Epithelial cell of alveolus of lung (primary cell): ENCODE measurements around a stretch of chr7.

- RAMPAGE, long total RNA = no peak
These were observed 131.2 kb downstream of the TPST1 start for GRCh38 chr7:66336325-66336807.

DNA sequence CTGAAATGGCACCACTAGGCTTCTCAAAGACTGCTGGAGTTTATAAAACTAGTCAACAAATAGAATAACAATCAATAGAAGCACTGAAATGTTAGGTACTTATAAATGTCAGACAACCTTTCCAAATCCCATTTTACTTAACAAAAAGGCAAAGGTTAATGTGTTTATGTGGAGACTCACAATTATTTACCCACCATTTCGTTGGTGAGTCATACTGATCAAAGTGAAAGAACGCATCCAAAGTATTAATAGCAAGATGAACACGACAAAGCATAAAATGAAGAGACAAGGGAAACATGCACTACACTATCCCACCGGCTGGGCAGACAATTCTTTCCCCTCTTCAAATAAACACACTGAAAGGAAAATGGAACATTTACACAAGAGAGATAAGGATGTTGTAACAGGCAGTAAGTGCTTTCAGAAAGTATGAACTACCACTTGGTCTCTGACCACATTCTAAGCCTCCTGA lies 189.0 kb upstream of the KCTD7 start:
- RAMPAGE, long total RNA = no peak
- RRBS = no CpG with 5 or more reads among the region's 4 CpGs

GRCh38 chr7:66948808-66949413 lies 27.9 kb downstream of the TMEM248 start:
- RAMPAGE, long total RNA = no peak
- RRBS = no CpG with 5 or more reads among the region's 8 CpGs

GRCh38 chr7:67024703-67025189 lies 28.1 kb downstream of the TYW1 start:
- RAMPAGE, long total RNA = no peak
- RRBS = no CpG with 5 or more reads among the region's 6 CpGs

GRCh38 chr7:67066985-67067530 lies 70.4 kb downstream of the TYW1 start:
- RAMPAGE, long total RNA = no peak
- RRBS = no CpG with 5 or more reads among the region's 9 CpGs

- RAMPAGE, long total RNA = no peak
- RRBS = 55% methylated on average over 1 of the region's 5 CpGs
These were observed 777.6 kb upstream of the AUTS2 start for GRCh38 chr7:68820711-68821033.

DNA sequence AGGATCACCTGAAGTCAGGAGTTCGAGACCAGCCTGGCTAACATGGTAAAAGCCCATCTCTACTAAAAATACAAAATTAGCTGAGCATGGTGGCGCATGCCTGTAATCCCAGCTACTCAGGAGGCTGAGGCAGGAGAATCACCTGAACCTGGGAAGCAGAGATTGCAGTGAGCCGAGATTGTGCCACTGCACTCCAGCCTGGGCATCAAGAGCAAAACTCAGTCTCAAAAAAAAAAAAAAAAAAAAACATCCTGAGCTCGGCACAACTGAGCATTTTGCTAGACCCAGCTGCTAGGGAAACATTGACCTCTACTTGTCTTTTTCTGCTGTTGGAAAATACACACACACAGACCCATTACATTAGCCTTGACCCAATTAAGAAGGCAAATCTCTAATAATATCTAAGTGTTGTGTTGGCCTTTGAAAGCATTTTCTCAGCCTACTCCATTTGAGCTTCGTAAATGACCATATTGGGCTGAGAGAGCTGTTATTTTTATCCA lies 92.4 kb upstream of the AUTS2 start:
- RAMPAGE, long total RNA = no peak
- RRBS = no CpG with 5 or more reads among the region's 5 CpGs

GRCh38 chr7:69599084-69600009 lies 1.1 kb downstream of the AUTS2 start:
- RAMPAGE, long total RNA = no peak
- RRBS = 1% methylated on average over 26 of the region's 86 CpGs

GRCh38 chr7:69941141-69941816 lies 343.0 kb downstream of the AUTS2 start:
- RAMPAGE, long total RNA = no peak
- RRBS = no CpG with 5 or more reads among the region's 7 CpGs

DNA sequence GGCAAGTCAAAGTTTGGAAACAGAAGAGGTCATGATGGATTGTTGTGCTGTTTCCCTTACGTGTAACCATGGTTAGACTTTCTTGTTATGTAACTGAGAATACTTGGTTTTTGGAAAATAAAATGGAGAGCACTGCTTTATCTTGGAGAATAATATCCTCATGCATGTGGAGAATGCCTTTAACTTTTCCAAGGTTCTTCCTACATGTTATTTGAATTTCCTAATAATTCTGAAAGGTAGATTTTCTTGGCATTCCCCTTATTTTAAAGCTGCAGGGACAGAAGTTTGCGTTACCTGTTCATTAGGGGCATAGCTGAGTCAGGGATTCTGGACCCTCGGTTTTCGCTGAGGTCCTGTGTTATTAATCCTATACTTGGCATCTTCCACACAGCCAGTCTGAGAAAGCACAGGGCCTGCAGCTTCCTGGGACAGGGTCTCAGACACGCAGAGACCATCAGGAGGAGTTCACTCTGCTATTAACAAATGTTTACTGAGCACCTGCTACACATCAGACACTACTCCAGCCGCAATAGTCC lies 634.5 kb upstream of the GALNT17 start:
- RAMPAGE, long total RNA = no peak
- RRBS = no CpG with 5 or more reads among the region's 6 CpGs

- RAMPAGE, long total RNA = no peak
- RRBS = no CpG with 5 or more reads among the region's 11 CpGs
These were observed 517.4 kb upstream of the GALNT17 start for GRCh38 chr7:70614536-70615047.

- RAMPAGE, long total RNA = no peak
- RRBS = no CpG with 5 or more reads among the region's 8 CpGs
These were observed 471.5 kb upstream of the GALNT17 start for GRCh38 chr7:70660383-70660859.

DNA sequence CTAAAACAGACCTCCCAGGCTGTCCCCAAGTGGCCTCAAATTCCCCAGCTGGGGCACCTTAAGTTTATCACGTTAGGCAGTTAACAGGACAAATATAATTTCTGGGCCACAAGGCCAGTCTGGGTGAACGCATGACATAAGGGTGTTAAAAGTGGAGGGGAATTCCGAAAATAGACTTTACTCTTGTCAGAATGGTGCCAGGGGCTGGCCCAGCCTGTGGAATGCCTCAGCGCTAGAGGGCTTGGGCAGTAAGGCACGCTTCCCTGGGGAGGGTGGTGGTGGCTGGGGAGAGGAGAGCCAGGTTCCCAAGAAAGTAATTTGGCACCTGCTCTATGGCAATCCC lies 463.4 kb upstream of the GALNT17 start:
- RAMPAGE, long total RNA = no peak
- RRBS = no CpG with 5 or more reads among the region's 5 CpGs

GRCh38 chr7:70679505-70680094 lies 452.3 kb upstream of the GALNT17 start:
- RAMPAGE, long total RNA = no peak
- RRBS = no CpG with 5 or more reads among the region's 5 CpGs

DNA sequence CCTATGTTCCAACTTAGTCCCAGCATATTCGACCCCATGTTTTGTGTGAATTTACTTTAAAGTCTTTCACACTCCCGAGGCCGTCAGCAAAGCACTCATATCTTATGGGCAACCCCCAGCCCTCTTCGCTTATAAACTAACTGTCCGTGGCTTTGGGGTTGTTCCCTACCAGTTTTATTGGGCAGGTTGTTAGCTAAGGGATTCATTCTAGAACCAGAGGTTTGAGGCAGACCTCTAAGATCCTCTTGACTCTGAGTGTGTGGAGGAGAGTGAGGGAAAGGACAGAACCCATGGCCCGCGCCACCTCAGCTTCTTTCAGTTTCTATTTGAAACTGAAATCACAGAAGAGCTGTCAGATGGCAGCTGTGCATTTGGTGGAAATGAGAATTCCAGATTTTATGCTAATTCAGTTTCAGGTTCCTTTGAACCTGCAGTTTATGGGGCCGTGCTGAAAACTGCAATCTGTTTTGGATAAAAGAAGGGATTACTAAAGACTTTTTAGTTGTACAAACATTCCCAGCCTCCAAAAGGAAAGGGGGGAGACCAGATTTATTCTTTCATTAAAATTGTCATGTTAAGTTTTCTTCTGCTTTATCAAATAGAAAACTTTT lies 450.0 kb upstream of the GALNT17 start:
- RAMPAGE, long total RNA = no peak
- RRBS = no CpG with 5 or more reads among the region's 8 CpGs

DNA sequence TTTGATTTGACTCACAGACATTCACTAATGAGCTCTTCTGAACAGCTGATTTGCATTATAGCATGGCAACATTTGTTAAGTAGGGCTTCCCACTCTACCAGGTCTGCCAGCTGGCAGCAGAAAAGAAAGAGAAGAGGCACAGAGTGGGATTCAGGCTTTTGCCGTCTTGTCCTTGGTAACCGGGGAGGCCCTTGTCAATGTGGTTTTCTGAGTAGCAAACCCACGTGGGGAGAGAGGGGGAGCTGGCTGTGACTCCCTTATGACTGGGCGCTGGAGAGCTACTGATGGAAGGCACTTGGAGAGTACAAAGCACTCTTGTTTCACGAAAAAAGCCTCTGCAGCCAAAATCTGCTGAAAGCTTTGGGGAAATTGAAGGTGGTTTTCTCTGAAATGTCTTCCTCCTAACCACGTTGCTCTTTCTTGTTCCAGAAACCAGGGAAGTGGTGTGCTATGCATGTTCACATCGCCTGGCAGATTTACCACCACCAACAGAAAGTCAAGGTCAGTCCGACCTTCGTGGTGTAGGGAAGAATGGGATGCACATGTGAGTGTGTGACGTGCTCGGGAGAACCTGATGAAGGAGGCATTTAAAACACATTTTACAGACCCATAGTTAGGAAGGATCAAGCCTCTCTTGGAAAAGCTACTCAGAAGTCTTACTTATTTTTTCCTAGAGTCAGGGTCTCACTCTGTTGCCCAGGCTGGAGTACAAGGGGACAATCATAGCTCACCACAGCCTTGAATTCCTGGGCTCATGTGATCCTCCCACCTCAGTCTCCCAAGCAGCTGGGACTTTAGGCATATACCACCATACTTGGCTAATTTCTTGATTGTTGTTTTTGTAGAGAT lies 355.0 kb upstream of the GALNT17 start:
- RAMPAGE, long total RNA = no peak
- RRBS = no CpG with 5 or more reads among the region's 11 CpGs

DNA sequence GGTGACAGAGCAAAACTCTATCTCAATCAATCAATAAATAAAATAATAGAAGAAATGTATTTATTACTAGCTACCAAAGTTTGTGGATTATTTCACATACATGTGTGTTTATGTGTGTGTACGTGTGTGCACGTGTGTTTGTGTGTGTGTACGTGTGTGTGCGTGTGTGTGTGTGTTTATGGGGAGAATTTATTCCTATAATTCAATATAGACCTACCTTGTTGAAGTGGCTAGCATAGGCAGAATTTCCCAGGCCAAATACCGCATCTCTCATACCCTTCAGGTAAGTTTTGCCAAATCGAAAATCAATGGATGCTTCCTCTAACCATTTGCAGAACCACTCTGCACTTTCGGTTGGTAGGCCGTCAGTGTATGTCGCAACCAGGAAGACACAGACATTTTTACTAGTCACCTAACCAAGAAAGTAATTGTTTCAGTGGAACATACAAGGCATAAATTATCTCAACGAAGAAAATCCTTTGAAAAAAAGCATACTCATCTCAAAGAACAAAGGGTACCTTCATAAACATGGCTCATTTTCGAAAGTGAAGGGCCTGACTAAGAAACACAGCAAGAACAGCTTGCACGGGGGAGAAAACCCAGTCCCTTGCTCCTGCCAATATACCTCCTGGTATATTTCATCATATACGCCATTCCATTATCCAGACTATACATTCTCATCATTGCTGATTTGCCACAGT lies 17.6 kb downstream of the TYW1B start:
- RAMPAGE, long total RNA = no peak
- RRBS = no CpG with 5 or more reads among the region's 13 CpGs

DNA sequence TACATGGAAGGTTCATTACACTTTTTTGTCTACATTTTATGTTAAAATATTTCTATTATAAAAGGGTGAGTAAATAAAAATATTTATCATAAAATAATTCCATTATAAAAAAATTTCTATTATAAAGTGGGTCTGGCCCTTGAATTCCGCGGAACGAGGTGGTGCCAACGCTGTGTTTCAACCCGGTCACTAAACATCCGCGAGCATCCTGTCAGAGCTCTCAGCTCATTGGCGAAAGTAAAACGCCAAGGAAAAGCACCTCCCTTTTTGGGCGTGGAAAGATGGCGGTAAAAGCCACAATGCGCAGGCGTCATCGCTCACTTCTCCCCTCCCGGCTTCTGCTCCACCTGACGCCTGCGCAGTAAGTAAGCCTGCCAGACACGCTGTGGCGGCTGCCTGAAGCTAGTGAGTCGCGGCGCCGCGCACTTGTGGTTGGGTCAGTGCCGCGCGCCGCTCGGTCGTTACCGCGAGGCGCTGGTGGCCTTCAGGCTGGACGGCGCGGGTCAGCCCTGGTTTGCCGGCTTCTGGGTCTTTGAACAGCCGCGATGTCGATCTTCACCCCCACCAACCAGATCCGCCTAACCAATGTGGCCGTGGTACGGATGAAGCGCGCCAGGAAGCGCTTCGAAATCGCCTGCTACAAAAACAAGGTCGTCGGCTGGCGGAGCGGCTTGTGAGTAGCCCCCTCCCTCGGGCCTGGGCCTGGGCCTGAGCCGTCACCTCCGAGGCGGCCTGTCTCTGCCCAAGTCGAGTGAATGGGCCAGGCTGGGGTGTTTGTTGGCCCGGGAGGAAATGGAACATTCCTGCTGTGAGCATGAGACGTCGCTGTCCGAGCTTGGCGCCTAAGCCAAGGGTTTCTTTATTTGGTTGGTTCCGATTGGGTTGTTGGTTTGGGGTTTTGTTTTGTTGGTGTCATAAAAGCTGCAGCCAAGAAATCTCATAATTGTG lies 1.4 kb upstream of the TYW1B start:
- RAMPAGE, long total RNA = start-site peak on the plus strand centred at position 365 of the sequence, 34 bp wide, 156 and 568 reads in 2 replicates
- RRBS = no CpG with 5 or more reads among the region's 63 CpGs

GRCh38 chr7:72838251-72838885 lies 10.4 kb upstream of the TYW1B start:
- RAMPAGE, long total RNA = no peak
- RRBS = no CpG with 5 or more reads among the region's 7 CpGs

DNA sequence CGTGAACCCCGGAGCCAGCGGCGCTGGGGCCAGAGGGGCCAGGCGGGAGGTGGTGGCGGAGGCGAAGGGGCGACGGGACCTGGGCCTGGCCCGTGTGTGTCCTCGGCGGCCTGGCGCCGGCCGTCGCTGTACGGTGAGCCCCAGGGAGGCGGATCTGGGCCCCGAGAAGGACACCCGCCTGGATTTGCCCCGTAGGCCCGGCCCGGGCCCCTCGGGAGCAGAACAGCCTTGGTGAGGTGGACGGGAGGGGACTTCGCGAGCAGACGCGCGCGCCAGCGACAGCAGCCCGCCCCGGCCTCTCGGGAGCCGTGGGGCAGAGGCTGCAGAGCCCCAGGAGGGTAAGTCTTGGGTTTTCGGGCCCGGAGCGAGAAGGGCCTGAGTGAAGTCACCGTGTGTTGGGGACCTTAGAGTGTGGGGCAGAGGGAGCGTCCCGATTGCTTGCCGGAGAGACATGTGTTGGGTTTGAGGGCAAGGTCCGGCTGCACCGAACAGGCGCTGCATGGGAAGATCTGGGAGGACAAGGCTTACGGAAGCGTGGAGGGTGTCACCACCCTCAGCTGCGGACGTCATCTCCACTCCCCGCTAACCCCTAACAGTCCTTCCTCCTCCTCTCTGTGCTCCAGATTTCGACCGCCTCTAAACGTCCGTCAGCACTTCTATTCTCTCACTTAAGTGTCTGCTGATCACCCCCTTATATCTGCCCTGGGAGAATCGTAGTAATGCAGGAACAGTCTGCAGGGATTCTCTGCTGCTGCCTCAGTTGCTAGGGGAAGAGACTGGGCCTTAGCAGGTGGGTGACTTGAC lies 45.1 kb upstream of the POM121 start:
- RAMPAGE, long total RNA = no peak
- RRBS = no CpG with 5 or more reads among the region's 56 CpGs